ENCODE measurements around a stretch of chr10.

GRCh38 chr10:8160160-8160501, 105.6 kb downstream of the GATA3 start:
- RRBS = no CpG with 5 or more reads among the region's 5 CpGs

- RRBS = no CpG with 5 or more reads among the region's 5 CpGs
Observed at GRCh38 chr10:8404535-8405195, 350.2 kb downstream of the GATA3 start.

DNA sequence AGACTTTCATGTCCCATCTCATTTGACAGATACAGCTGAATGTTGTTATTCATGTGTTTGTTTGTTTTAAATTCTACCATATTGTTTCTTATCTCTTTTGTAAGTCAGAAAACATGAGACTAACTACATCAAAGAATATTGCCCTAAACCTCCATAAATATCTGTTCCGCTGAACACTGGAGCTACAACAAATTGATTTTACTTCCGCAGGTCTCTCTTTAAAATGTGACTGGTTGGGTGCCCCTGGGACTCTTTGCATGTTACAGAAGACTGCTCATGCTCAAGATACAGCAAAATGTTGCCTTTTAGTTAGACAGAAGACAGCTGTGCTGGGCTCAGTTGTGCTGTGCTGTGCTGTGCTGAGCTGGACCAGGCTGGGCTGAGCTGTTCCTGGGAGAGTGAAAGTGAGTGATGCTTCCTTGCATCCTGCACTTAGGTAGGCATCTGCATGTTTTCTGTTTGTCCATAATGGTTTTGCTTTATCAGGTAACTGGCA, 972.8 kb upstream of the CELF2 start:
- RRBS = no CpG with 5 or more reads among the region's 2 CpGs

GRCh38 chr10:10213164-10213961, 804.3 kb upstream of the CELF2 start:
- RRBS = no CpG with 5 or more reads among the region's 13 CpGs

DNA sequence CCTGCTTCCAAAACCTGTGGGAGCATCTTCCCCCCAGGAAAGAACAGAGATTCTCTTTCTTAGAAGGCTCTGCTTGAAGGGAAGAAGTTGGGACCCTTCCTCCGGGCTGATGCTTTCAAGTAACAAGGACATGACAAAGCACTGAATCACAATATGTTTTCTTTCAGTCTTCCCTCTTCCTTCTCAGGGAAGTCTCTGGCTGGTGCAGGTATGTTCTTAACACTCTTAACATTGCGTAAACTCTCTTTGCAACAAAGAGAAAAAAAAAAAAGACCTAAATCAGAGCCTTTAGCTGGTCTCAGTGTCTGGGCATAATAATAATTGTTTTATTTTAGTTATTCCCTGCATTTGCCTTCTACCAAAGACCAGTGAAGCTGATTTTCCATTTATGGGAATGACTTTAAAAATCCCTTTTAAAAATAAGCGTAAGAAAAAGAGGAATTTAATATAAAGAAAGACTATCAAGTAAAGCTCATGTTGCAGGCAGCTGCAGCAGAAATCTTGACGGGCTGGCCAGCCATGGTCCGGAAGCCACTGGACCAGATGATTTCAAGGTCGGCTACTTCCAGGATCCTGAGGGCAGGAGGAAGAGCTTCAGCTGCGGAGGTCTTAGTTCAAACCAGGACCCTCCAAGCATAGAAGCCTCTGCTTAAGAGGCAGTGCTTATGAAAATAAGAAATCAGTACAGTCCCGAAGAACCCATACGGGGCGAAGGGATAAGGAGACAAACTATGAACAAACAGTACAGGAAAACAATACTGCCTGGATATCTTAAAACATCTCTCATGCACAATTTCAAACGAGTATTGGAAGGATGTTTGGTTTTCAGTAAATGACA, 220.3 kb upstream of the CELF2 start:
- RRBS = no CpG with 5 or more reads among the region's 11 CpGs

DNA sequence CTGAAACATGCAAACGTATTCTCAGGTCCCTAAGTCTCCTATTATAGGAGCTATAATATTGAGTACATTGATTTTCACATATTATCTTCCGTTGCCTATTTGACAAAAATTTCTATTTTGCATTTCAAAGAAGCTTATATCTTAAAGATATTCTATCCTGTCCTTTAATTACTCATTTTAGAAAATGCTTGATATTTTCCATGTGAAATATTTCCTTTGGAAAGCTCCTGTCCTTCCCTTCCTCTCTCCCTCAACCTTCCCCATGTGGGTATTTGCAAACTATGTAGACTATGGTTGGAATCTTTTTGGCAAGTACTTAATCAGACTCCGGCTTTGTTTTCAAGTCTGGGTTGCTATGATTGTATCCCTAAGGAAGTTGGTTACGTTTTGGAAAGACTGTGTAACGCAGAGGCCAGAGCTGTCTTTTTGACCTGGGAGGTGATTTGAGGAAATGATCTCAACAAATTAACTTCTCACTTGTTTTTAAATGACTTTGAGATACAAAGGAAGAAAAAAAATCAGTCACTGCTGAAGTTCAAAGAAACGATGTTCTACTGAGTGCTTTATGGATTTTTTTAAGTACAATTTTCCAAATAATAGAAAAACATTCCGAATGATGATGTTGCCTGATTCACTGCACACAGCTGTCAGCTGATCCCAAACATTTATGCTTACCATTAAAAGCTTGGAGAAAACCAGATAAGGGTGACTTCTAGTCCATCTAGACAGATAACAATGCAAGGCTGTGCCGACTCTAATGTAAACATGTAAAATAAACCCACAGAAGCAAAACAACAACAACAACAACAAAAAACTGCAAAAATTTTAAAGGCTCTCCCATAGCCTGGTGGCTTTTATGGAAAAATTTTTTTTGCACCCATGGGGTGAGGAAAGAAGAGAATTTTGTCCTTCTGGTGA, 145.5 kb upstream of the CELF2 start:
- RRBS = no CpG with 5 or more reads among the region's 8 CpGs

GRCh38 chr10:11057358-11057939, 39.8 kb downstream of the CELF2 start:
- RRBS = no CpG with 5 or more reads among the region's 7 CpGs

DNA sequence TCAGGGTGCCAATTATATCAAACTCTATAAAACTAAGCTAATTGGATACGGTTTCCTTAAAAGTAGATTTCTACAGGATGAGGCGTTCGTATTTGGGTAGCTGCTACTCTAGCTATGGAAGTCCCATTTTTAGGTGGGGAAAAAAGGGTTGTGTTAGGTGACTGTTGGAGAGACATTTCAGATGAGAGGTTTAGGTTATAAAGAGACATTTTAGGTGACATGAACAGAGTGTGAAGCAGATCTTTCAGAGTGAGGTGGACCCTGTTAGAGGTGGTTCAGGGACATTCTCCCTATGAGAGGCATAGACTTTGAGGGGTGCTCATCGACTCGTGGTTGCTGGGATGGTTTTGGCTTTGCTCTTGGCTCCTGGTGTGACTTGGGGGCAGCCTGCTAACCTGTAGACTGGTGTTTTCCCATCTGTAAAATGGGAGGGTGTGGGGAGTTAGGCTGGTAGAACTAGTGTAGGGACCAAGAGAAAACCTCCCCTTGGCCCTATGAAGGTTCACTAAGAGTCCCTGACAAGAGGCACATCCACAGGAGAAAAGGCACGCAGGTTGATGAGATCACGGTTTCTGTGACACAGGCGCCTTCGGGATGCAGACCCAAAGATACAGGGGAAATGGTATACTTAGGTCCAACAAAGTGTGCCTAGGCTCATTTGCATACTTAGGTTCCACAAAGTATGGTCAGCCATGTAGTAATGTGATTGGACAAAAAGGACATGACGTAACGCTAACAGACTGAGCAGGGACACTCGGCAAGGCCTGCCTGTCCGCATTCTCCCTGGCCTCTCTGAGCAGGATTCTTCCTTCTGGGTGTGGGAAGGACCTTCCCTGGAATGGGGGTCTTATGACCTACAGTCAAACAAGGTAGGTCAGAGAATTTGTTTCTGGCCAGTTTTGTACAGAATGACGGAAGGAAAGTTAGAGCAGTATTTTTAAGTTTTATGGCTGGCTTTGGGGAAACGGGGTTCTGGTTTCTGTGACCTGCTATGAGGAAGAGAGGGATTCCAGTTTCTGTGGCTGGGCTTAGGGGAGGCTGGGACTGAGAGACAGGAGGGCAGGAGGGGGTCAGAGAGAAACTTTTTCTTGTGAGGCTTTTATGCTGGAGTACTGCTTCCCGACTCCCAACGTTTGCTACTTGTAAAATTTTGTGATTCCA, 190.5 kb downstream of the CELF2 start:
- RRBS = no CpG with 5 or more reads among the region's 17 CpGs

GRCh38 chr10:11344542-11344934, 266.9 kb downstream of the USP6NL start:
- RRBS = 84% methylated on average over 9 of the region's 28 CpGs

GRCh38 chr10:11401726-11402129, 209.7 kb downstream of the USP6NL start:
- RRBS = no CpG with 5 or more reads among the region's 6 CpGs

DNA sequence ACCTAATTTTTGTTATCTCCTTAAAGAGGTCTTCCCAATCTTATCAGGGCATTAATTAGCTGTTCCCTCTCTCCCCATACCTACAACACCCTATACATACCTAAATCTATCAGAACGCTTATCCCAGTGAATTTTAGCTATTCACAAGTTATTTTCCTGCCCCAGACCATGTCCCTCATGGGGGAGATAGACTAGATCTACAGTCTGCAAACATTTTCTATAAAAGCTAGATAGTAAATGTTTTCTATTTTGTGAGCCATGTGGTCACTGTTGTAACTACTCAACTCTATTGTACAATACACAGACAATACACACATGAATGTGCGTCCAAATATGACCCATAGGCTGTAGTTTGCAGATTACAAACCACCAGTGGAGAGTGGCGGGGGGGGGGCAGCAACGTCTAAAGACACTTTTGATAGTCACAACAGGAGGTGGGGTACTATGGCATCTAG, 31.8 kb downstream of the USP6NL start:
- RRBS = no CpG with 5 or more reads among the region's 4 CpGs

- RRBS = no CpG with 5 or more reads among the region's 4 CpGs
Observed at GRCh38 chr10:11609398-11610061, 1.9 kb downstream of the USP6NL start.

- RRBS = no CpG with 5 or more reads among the region's 7 CpGs
Observed at GRCh38 chr10:11612388-11613010, 1.0 kb upstream of the USP6NL start.

- RRBS = no CpG with 5 or more reads among the region's 17 CpGs
Observed at GRCh38 chr10:11715782-11716553, 26.2 kb upstream of the ECHDC3 start.

DNA sequence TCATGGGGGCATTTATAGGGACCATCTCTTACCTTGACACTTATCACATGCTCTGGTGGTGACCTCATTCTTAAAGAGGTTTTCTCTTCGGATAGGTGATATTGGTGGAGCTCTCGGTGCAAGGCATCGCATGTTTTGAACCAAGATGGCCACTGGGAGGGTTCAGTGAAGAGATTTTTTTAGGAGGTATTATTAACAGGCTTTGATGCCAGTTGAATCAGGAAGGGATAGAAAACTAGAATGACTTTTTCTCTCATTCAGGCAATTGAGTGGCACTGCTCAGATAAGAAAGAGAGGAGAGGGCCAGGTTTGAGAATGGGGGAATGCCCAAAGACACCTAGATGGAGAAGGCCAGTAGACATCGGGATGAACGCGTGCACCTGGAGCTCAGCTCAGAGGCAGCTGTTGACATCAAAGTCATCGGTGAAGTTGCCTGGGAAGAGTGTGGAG, 2.4 kb downstream of the ECHDC3 start:
- RRBS = no CpG with 5 or more reads among the region's 7 CpGs

GRCh38 chr10:11793658-11794343, 29.4 kb upstream of the PROSER2 start:
- RRBS = no CpG with 5 or more reads among the region's 11 CpGs

- RRBS = no CpG with 5 or more reads among the region's 14 CpGs
Observed at GRCh38 chr10:11799311-11799817, 23.8 kb upstream of the PROSER2 start.

- RRBS = 75% methylated on average over 1 of the region's 18 CpGs
Observed at GRCh38 chr10:11894985-11895560, 71.9 kb downstream of the PROSER2 start.

- RRBS = no CpG with 5 or more reads among the region's 19 CpGs
Observed at GRCh38 chr10:11901404-11902113, 78.4 kb downstream of the PROSER2 start.

DNA sequence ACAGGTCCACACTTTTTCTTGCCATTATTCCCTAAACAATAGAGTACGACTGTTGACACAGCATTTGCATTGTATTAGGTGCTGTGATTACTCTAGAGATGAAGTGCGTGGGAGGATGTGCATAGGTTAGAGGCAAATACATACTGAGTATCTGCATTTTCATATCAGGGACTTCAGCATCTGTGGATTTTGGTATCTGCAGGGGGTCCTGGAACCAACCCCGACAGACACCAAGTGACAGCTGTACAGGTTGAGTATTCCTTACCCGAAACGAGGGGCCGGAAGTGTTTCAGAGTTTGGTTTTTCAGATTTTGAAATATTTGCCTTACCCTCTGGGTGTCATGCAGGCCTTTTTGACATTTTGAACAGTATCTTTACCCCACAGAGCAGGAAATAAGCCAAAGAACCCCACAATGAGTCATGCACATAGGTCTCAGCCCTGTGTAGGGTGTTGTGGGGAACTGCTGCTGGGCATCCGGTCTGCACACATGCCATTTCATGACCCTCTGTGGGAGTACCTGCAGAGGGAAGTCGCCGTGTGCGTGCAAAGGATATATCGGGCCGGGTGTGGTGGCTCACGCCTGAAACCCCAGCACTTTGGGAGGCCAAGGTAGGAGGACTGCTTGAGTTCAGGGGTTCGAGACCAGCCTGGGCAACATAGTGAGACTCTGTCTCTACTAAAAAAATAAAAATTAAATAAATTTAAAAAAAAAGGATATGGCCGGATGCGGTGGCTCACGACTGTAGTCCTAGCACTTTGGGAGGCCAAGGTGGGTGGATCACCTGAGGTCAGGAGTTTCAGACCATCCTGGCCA, 14.3 kb downstream of the NUDT5 start:
- RRBS = 98% methylated on average over 6 of the region's 17 CpGs

Measured in HGPS cell (cell line).